Endothelial cell (in vitro differentiated cells): ENCODE data around the genes VGF and IFT22.

DNA sequence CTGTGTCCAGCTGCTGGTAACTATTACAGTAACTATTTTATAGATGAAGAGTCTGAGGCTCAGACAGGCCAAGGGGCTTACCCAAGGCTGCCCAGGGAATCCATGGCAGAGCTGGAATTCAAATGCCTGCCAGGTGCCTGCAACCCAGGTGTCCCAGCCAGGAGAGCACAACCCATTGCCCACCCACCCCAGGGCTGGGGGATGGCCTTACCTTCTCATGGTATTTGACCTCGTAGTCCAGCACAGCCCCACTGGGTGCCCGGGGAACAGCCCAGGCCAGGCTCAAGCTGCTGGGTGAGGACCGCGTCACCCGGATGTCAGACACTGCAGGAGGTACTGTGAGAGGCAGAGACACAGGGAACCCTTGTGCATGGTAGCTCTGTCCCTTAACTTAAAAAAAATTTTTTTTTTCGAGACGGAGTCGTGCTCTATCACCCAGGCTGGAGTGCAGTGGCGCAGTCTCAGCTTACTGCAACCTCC lies 9.0 kb downstream of the EPHB4 start:
- PRO-cap: no peak

DNA sequence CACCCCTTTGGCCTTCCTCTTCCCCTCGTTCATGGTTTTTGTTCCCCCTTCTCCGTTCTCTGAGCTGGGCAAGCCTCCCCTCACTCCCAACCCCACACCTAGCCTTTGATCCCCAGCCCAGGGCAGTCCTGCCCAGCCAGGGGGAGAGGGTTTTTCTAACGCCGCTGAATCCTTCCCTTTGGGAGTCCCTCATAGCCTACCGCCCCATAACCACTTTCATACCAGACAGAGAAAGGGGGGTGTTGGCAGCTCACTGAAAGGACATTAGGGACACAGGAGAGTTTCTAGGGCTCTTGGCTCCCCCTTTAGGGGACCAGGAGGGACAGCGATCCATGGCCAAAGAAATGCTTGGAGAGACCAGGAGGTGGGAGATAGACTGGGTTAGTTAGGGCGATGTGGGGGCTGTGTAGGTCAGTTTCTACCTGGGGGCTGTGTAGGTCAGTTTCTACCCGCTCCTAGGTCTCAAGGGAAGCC lies 1.4 kb downstream of the EPHB4 start:
- PRO-cap: no peak

- PRO-cap: bidirectional peak, plus-strand start at chr7:100836934, minus-strand start at chr7:100836974
Observed at GRCh38 chr7:100836860-100837040, 9.4 kb upstream of the EPHB4 start.

- PRO-cap: no peak
Observed at GRCh38 chr7:100887474-100887969, 2.0 kb downstream of the UFSP1 start.

- PRO-cap: no peak
Observed at GRCh38 chr7:100897634-100898371, 2.1 kb upstream of the ACHE start.

DNA sequence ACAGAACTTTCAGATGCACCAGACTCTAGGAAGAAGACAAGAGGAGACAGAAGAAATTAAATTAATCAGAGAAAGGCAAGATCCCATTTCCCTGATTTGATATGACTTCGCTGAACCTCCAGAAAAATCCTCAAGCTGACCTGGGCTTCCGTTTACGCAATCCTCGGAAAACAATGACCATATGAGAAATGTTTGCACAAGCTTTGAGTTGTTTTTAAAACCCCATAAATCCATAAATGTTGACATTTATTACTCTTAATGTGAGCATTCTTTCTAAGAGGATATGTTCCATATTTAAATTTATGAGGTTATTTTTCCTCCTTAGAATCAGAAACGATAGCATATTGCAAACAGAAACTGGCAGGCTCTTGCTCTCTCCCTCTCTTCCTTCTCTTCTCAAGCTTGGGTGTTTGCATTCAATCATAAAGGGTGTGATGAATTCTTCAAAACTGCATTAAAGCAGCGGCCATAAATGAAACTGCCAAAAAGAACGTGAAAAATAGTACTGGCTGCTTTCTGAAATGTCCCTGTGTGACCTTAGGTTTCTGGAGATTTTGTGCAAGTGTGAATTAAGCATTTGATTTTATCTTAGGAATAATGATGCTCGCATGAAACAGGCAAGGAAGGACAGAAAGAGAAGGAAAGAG lies 6.9 kb upstream of the MUC3A start:
- PRO-cap: no peak

DNA sequence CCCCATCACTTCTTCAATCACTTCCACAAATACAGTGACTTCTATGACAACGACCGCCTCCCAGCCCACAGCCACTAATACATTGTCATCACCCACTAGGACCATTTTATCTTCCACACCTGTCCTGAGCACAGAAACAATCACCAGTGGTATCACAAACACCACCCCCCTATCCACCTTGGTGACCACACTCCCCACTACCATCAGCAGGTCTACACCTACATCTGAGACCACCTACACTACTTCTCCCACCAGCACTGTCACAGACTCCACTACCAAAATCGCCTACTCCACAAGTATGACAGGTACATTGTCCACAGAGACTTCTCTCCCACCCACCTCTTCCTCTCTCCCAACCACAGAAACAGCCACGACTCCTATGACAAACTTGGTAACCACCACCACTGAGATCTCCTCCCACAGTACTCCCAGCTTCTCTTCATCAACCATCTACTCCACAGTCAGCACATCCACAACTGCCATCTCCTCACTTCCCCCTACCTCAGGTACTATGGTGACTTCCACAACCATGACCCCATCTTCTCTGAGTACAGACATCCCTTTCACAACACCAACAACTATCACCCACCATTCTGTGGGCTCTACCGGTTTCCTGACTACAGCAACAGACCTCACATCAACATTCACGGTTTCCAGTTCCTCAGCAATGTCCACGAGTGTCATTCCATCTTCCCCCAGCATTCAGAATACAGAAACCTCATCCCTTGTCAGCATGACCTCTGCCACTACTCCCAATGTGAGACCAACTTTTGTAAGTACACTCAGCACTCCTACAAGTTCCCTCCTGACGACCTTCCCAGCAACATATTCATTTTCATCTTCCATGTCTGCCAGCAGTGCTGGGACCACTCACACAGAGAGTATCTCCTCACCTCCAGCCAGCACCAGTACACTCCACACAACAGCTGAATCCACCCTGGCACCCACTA lies 3.5 kb downstream of the MUC3A start:
- PRO-cap: no peak

- PRO-cap: no peak
Observed at GRCh38 chr7:100975330-100975986, 6.1 kb downstream of the MUC12 start.

- PRO-cap: unidirectional peak, minus-strand start at chr7:101155083
Observed at GRCh38 chr7:101154860-101155459, 684 bp downstream of the AP1S1 start.

DNA sequence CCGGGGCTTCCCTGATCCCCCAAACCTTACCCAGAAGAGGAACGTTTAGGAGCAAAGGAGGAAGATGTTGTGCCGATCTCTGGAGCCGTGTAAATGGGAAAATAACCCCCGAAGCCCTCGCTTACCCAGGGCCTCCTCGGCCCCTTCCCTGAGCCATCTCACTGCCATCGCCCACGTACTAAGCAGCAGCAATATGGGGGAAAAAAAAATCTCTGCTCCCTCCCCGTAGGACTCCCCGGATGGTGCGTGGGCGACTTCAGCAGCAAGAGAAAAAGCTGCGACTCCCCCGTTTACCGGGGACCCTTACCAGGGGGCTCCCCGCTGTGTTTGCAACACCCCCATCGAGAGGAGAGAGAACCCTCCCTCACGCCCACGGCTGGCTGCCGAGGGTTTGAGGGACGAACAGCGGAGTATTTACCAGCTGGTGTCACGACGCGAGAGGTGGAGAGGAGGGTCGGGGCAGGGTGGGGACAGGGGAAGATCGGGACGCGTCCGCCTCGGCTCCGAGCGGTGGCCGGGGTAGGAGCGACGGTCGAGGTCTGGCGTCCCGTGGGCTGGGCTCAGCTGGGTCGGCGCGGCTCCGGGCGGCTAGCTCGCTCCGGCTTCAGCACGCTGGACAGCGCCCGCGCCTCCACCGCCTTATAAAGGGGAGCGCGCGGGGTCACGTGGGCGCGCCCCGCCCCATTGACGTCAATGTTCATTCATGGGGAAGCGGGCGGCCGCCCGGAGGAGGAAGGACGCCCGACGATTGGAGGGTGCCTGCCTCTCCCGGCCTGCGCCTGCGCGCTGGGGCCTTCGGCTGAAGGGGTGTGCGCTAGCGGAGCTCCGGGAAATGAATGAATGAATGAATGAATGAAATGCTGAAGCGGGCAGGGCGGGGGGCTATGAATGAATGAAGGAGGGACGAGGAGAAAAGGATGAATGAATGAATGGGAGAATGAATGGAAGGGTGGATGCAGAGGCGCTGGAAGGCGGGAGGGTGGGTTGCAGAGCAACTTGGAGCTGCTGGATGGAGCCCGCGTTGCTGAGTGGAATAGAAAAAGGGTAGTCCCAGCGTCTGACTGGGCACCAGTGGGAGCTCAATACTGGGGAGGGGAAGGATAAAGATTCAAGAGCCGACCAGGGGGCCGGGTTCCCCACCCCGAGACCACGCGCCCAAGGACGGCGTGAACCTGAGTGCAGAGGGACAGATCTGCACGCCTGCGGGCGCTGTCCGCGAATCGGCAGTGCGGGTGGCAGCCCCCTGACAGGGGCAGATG lies at the start of gene VGF:
Gene VGF (minus strand): TSS at position 614 of the 1,259 bp plus-strand sequence.
- PRO-cap: no peak

GRCh38 chr7:101173385-101173798 lies 6.7 kb downstream of the NAT16 start:
- PRO-cap: no peak

- PRO-cap: no peak
Observed at GRCh38 chr7:101182647-101183015, 2.5 kb upstream of the NAT16 start.

DNA sequence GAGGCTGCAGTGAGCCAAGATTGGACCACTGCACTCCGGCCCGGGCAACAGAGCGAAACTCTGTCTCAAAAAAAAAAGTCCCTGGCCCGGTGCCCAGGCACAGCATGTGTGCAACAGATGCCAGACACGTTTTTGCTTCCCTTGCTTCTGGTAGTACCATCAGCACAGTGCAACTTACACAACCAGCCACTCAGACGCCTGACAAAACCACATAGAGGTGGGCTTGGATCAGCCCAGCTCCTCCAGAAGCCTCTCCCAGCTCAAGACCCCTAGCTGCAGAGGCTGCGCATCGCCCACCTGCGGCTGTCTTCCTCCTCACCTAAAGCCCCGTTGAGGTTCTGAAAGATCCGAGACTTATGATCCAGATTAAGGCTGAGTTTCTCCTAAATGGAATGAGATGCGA lies 2.6 kb downstream of the PLOD3 start:
- PRO-cap: no peak

DNA sequence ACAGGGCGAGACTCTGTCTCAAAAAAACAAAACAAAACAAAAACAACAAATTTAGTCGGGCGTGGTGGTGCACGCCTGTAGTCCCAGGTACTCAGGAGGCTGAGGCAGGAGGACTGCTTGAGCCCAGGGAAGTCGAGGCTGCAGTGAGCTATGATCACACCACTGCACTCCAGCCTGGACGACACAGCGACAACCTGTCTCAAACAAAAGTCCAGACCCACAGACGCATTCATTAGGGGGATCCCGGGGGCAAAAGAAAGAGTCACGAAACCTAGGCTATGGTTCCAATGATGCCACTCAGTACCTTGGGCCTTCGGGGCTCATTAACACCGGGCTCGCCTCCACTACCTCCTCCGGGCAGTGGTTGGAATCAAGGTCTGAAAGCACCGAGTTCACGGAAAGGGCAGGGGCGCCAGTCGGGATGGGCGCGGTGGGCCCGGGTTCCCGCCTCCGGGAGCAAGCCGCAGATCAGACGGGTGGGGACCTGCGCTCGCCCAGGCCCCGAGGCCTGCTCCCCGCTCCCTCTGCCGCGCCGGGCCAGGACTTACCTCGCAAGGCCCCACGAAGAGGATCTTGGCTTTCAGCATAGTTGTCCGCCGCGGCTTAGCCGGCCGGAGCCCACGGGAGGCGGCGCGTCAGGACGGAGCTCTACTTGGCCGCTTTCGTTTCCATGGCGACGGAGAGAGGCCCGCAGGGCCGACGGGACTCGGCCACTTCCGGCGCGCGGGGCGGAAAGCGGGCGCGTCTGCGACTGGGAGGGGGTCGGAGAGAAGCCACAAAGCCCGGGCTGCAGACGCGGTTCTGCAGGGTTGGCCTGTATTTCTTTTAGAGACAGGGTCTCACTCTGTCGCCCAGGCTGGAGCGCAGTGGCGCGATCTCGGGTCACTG lies at the start of gene IFT22:
Gene IFT22 (minus strand): TSS at position 690 of the 888 bp plus-strand sequence.
- PRO-cap: unidirectional peak, plus-strand start at position 232 of the sequence; bidirectional peak, plus-strand start at position 449 of the sequence, minus-strand start at position 362 of the sequence; bidirectional peak, plus-strand start at position 713 of the sequence, minus-strand start at position 622 of the sequence

- PRO-cap: no peak
Observed at GRCh38 chr7:101437069-101437704, 74.5 kb downstream of the COL26A1 start.

GRCh38 chr7:101718404-101719535 lies 89.7 kb upstream of the MYL10 start:
- PRO-cap: no peak

DNA sequence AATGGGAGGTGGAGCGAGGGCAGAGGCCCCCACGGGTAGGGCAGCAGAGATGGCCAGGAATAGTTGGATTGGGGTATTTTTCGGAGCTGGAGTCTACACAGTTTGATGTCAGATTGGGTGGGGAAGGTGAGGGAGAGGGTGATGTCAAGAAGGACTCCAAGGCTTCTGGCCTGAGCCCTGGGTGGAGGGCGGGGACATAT lies 78.2 kb upstream of the CUX1 start:
- PRO-cap: no peak

GRCh38 chr7:101743050-101744075 lies 74.1 kb upstream of the CUX1 start:
- PRO-cap: no peak

DNA sequence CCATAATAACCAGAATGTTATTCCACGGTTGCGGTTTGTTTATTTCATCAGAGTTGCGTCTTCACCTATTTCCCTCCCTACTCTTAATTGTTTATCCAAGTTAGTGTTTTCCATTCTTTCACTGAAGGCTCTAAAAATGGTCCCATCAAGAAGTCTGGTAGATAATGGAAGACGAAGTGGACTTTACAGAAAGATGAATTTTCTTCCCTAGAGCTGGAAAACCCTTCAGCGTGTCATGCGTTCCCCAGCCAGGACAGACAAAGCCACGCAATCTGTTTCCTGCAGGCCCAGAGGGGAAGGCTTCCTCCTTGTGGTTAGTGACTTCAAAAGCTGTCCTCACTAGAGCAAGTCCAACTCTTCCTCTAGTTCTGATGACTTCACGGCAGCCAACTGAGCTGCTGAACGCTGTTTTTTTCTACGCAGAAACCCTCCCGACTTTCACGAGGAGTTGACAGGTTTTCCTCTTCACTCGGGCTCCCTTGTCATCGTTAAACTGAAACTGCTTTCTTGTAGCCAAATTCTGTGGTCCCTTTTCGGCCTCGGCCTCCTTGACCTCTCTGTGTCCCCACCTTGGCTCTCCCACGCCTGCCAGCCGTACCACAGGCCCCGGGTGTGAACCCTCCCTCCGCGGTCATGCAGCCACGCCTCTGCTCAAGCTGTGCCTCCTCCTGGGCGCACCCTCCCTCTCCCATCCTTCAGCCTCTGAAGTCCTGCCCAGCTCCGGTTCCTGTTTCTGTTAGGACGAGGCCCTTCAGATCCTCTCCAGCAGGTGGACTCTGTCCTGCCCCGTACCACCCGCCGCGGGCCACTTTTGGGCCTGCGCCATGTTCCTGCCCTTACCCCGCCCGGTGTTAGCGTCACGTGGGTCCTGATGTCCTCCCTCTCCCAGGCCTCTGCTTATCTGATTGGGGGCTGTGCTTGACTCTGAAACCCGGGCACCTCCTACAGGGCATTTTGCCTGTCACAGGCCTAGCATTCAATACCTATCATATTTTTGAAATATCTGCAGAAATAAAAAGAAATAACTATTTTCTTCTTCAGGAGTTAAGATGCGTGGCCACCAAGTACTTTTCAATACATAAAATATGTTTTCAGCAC lies 39.2 kb downstream of the CUX1 start:
- PRO-cap: bidirectional peak, plus-strand start at position 353 of the sequence, minus-strand start at position 259 of the sequence; unidirectional peak, minus-strand start at position 614 of the sequence; unidirectional peak, minus-strand start at position 704 of the sequence; unidirectional peak, minus-strand start at position 903 of the sequence

DNA sequence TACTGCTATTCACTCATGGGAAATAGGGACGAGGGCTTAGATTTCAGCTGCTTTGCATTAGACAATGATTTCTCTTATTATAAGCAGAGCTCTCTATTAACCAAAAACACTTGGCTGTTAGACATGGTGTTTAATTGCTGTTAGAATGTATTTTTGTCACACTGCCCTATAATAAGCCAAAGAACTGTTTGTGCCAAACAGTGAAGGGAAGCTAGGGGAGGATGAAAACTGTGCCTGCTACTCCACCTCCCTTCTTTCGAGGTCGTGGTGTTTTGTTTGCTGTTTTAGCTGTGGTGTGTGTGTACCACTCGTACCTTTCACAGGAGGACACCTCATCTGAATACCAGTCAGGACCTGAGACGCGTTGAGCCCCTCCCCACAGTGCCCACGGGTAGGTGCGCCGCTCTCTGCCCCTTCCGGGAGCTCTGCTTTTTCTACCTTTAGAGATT lies 57.9 kb downstream of the CUX1 start:
- PRO-cap: no peak